Metastatic Liver Carcinoma in the Lung (tissue), 2 donors: ENCODE measurements around the gene ZNF318.

DNA sequence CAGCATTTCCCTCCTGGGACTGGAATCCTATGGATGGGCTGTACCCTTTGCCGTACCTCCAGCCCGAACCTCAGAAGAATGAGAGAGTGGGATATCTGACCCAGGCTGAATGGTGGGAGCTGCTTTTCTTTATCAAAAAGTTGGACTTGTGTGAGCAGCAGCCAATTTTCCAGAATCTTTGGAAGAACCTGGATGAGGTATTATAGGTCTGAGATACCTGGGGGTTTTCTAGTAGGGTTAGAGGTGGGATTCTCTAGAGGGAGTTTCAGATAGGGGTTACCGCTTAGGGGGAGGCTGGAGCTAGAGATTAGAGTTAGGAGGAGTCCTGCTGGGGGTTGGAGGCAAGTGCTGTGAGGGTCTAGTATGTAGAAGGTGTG lies 5.2 kb downstream of the CUL9 start:
- PRO-cap, 2 experiments = no peak in any of the 2 experiments

DNA sequence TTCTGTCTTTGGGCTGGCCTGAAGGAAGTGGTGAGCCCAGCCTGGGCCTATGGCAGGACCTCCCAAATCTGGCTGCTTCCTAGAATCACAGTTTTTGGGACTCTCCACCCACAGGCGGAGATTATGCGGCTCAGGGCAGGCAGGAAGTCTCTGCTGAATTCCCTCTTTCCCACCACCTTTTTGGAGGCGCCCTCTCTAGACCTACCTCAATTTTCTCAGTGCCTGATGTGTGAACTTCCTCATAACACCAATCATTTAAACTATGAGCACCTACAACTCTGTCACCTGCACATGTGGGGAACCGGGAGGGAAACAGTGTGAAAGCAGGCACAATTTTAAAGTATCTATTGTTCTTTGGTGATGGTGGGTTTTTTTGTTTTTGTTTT lies 24.0 kb downstream of the TTBK1 start:
- PRO-cap, 2 experiments = no peak in any of the 2 experiments

DNA sequence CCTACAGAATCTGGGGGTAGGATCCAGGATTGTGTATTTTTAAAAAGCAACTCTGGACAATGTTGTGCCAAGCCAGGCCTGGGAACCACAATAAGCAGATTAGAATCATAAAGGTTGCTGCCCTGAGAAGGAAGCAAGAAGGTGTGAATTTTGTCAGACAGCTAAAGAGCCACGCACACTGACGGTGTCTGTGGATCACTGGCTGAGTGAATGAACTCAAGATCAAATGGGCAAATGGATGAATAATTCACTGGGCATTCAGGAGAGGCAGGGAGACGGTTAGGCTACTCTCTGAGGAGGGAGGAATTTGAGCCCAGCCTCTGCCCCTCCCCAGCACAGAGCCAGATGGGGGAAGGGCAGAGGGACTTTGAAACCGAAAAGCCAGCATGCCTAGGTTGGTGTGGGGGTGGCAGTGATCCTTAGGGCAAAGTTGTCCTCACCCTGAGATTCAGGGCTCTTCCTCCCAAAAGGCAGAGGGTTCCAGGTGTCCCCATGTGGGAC lies 19.5 kb upstream of the SLC22A7 start:
- PRO-cap, 2 experiments = peak in 1 of 2 experiments; most common plus-strand start position 257 of the sequence (in 1); most common minus-strand start position 212 of the sequence (in 1)

DNA sequence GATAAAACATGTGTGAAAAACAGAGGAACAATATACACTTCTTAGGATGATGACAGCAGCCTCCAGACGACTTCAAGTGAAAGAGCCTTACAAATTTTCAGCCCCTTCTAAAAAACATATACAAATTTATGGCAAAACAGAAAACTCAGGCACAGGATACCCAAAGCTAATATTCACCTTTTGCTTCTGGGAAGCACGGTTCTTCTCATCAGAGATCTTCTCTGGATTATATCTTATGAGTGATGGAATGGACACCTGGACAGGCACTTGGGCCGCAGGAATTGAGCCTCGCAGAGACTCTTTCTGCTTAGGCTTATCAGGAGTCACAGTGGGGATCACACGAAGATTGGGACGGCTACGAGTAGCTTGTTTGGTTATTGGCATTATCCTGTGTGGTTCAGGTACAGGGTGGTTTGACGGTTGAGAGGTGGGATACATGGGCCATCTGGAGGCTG lies 14.9 kb downstream of the ZNF318 start:
- PRO-cap, 2 experiments = no peak in any of the 2 experiments

- PRO-cap, 2 experiments = peak in 2 of 2 experiments; most common plus-strand start chr6:43369364 (in 1); most common minus-strand start chr6:43369320 (in 2)
Observed at GRCh38 chr6:43369116-43370020, at the start of gene ZNF318. TSS of gene ZNF318 (minus strand) at chr6:43369647.

DNA sequence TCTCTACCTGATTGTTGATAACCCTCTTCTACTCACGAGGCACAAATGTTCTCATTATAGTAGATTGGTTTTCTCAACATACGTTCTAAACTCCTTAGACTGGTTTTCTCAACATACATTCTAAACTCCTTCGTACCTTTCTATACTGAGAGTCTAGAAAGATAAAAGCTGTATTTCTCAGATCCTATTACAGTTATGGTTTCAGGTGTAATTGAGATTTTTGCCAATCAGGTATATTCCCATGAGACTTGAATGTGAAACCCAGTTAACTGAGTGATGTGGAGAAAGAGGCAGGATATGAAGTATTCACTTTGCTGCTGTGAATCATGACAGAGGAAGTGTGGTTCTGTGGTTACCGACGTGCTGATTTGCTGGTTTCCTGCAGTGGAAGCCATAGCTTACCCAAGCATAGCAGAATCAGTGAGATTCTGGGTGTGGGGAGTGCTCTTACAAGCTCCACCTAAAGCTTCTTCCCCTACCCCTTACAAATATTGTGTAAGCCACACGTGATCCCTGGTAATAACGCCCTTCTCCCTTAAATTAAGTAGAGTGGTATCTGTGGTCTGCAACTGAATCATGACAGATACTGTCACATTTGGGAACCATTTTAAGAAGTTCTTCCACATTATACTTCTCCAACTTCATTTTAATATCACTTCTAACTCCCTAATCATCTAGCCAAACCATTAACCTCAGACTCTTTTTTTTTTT lies 14.3 kb upstream of the ZNF318 start:
- PRO-cap, 2 experiments = no peak in any of the 2 experiments

DNA sequence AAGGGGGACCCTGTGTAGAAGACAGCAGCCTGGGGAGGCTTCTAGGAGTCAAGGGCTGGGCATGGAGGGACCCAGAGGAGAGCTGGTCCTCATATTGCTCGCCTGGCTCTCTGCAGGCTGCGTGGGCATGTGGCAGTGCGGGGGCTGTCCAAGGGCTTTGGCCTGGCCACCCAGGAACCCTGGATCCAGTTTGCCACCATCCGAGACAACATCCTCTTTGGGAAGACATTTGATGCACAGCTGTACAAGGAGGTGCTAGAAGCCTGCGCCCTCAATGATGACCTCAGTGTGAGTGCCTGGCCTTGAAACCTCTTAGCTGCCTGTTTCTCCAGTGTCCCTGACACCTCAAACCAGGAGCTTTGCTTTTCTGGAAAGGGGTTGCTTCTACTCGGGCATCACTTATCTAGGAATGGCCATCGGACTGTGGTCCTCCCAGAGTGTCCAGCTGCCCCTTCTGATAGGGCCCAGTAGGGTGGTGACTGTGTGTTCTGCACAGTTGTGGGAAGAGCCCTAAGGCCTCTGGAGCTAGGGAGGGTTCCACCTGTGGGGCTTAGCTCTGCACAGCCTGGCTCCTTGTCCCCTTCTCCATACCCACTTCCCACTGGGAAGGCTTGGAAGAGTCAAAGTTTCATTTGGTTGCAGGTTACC lies 11.3 kb downstream of the ABCC10 start:
- PRO-cap, 2 experiments = no peak in any of the 2 experiments

DNA sequence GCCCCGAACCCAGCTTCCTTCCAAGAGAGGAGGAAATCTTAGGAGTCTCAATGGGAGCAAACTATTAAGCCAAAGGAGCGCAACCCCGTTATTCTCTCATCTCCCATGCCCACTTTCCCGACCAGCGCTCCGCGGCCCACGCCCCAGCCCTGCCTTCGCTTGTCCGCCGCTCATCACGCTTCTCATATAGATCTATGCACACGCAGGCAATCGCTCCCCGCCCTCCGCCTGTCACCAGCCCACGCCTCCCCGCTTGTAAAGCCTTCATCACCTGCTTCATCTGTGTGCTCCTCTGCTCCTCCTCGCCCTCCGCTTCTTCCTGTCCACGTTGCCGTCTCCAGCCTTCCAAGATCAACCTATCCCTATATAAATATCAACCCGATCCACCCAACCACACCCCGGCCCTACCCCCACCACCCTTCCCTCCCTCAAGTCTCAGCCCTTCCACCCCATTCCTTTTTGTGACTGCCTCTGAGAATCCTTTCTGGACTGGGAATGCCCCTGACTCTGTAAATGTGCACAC lies 429 bp upstream of the DLK2 start:
- PRO-cap, 2 experiments = no peak in any of the 2 experiments

DNA sequence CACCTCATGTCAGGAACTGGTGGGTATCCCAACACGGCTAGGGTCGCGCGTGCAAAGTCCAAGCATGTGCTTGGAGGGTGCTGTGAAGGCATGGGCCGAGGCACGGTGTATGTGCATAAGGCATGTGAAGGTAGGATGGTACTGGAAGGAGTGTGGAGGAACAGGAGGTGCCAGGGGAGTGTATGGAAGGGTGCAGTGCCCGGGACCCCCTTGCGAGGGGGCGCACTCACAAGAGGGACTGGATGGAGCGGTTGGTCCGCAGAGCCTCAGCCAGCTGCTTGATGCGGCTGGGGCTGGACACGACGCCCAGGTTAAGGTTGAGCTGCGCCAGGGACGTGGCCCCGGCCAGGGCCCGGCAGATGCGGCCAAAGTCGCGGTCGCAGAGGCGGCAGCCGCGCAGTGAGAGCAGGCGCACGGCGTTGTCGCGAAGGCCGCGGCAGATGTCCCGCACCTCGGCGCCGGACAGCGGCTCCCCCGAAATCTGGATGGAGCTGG lies 815 bp downstream of the LRRC73 start:
- PRO-cap, 2 experiments = no peak in any of the 2 experiments

DNA sequence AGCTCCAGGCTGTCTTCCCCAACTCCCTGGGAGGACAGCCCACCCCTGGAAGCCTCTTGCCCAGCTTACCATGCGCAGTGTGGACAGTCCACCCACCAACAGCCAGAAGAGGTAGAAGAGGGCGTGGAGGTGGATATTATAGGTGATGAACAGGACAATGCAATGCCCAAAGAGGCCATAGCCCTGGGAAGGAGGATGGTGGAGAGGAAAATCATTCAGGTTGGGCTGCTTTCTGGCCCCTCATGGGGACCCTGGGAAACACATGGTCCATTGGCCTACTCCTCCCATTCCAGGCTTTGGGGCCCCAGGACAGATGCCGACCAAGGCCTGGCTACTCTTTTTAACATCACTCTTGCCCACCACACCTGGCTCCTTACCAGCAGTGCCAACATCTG lies 2.5 kb upstream of the LRRC73 start:
- PRO-cap, 2 experiments = no peak in any of the 2 experiments

DNA sequence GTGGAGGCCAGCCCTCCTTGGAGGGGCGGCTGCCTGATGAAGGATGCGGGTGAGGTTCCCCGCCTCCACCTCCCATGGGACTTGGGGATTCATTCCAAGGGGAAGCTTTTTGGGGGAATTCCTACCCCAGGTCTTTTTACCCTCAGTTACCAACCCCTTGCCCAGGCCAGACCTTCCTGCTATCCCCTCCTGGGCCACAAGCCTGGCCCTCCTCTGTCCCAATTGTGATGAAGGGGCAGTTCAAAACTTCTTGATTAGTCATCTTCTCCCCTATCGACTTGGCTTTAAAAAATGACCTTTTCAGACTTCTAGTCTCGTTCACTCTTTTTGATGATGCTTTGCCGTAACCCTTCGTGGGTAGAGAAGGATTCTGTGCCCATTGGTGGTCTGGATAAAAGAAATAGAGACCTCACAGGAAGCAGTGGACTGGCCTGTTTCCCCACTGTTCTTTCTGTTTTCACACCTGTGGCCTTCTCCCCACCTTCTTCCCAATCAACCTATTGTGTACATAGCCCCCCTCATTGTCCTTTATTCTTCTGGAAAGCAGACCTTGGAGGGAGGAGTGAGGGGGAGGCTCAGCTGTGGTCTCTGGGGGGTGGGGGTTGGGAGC lies 5.5 kb downstream of the VEGFA start:
- PRO-cap, 2 experiments = no peak in any of the 2 experiments

DNA sequence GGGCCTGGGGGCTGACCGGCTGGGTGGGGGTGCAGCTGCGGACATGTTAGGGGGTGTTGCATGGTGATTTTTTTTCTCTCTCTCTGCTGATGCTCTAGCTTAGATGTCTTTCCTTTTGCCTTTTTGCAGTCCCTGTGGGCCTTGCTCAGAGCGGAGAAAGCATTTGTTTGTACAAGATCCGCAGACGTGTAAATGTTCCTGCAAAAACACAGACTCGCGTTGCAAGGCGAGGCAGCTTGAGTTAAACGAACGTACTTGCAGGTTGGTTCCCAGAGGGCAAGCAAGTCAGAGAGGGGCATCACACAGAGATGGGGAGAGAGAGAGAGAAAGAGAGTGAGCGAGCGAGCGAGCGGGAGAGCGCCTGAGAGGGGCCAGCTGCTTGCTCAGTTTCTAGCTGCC lies 11.8 kb downstream of the VEGFA start:
- PRO-cap, 2 experiments = no peak in any of the 2 experiments

GRCh38 chr6:43782831-43783698 lies 13.1 kb downstream of the VEGFA start:
- PRO-cap, 2 experiments = no peak in any of the 2 experiments

DNA sequence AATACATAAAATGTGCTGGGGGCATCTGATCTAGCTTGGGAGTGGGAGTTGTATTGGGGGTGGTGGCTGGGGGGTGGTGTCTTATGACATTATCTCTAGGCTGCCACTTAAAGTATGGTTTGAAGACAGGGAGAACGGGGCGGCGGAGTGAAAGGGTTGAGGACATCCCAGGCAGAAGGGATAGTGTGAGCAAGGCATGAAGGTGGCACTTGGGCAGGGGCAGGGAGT lies 17.2 kb downstream of the VEGFA start:
- PRO-cap, 2 experiments = no peak in any of the 2 experiments

DNA sequence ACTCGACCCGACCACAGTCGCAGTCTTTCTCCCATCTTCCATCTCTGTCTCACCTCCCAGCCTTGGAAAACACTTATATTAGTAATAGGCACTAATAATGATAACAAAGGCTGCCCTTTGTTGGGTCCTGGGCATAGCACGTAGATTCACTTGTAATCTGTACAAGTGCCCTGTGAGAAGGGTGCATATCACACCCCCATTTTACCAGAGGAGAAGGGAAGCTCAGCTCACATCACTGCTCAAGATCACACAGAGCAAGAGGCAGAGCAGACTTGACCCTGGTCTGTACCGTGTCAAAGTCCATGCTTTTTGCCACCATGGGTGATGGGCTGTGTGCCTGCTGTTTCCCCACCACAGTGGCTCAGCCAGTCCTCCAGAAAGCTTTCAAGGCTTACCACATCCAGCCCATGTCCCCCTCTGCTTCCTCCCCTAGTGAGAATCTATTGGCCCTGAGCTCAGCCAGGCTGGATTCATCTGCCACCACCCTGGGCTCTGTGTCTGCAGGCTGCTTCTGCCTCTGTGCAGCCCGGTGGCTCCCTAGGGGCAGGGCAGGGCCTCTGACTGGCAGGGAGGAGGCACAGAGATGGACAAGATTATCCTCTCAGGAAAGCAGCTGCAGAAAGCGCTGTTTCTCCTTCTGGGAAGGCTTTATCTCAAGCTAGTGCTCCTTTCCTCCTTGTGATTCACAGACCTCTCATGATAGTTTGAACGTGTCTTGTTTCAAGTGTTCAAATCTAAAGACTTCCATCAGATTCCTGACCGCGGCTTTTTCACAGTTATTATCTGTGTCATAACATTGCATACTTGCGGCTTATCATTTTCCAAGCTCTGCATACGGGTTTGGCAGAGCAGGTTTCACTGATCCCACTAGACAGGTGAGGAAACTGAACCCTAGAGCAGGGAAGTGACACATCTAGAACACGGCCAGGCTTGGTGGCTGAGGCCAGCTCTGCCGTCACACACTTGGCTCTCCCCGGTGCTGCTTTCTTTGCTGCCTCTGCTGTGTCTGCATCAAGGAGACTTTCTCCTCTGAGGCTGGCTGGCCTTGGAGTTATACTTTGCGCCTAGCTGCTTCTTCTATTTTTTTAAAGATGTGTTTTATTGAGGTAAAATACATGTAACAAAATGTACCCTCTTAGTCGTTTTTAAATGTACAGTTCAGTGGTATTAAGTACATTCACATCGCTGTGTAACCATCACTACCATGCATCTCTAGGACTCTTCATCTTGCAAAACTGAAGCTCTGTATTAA lies 37.5 kb downstream of the VEGFA start:
- PRO-cap, 2 experiments = peak in 1 of 2 experiments; most common plus-strand start position 596 of the sequence (in 1); most common minus-strand start position 249 of the sequence (in 1)

DNA sequence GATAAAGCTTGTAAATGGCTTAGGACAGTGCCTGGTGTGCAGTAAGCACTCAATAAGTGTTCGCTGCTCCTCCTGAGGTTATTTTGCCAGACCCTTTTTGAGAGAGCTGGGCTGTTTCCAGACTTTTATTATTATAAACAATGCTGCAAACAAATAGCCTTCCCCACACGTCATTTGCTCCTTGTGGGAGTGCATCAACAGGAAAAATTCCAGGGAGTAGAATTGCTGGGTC lies 70.7 kb downstream of the VEGFA start:
- PRO-cap, 2 experiments = no peak in any of the 2 experiments

DNA sequence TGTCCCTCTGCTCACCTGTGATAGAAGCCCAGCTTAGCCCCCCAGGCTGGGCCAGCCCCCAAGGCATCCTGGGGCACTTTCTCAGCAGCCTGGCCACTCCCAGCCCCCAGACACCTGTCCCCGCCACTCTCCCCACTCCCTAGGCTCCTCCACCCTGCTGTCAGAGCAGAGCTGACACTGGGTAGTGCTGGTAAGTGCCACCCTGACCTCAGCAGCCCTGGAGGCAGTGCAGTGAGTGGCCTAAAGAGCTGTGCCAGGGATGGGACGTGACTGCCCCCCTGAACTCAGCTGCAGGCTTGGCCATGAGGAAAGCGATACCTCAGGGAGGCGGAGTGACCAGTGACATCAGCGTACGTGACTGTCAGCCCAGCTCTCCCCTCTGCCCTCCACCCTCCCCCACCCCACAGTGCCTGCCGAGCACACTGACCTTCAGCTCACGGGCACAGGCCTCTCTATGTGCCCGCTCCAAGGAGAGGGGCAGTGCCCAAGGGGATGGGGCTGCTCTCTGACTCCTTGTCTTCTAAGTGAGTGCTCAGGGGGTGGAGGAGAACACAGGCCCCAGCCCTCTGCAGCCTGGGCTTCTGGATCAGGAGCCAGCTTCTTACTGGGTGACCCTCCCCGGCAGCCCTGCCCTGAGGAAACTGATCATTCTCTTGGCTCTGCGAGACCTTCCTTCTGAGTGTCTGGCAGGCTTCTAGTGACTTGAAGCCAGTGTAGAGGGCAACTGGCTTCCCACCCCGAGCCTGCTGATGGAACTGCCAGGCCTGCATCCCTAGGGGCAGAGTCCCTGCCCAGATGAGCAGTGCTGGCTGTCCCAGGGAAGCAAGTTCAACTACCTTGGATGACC lies 172.7 kb downstream of the MRPL14 start:
- PRO-cap, 2 experiments = no peak in any of the 2 experiments

DNA sequence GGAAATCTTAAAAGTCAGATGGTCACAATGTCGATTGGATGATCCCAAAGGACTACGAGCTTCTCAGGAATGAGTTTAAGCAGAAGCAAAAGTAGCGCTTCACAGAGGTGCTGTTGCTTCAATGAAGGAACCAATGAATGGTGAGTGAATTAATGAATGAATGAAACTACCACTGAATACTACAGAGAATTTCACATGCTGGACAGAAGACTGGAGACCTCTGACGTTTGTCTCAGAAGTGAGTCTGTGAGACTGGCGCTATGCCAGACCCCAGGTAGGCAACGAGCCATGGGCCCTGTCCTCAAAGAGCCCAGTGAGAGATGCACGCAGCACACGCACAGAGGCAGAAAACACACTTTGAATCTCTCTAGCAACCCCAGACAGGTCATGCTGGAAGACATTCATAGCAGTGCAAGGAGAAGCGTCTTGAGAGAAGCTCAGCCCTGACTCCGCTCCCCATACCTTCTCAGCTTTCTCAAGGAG lies 117.3 kb downstream of the MRPL14 start:
- PRO-cap, 2 experiments = no peak in any of the 2 experiments

DNA sequence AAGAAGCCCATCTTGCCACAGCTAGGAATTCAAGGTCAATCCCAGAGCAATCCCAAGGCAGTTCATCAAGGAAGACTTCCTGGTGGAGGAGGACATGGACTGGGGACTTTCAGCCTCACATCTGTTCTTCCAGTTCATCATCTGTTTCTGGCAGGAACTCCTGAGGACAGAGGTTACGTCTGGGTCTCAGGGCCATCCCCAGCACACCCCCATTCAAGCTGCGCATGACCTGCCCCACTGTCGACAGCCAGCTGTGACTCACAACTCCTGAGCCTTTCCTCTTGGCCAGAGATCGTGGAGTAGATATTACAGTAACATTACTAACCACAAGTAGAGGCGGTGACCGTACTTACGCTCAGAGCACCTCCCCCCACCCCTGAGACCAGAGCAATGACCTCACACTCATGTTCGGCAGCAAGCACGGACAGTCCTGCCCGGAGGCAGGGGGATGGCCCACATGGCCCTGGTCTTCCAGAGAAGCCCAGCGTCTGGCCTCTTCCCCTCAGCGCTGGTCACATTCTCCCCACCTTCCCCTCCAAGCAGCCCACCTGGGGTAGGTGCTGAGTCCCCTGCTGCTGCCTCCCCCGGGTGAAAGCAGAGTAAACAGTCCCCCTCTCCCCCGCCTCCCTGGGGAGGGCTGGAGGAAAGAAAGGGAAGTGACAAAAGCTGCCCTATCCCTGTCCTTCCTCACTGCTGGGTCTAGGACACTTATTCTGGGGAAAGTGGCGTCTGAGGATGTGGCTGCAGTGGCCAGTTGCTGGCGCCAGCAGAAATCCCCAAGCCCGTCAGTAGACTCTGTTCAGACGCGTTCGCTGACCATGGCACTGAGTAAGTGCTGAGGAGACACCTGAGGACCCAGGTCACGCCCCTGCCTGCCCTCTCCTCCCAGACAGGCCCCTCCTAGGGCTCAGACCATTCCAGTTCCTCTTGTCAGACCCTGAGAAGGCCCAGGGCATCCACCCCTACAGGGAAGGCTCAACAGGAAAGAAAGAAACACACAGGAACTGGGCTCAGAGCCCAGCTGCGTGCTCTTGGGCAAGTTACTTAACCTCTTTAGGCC lies 68.5 kb downstream of the MRPL14 start:
- PRO-cap, 2 experiments = peak in 2 of 2 experiments; most common plus-strand start position 399 of the sequence (in 1); most common minus-strand start position 149 of the sequence (in 1)

GRCh38 chr6:44072965-44073167 lies 54.4 kb downstream of the MRPL14 start:
- PRO-cap, 2 experiments = no peak in any of the 2 experiments